Hair follicular keratinocyte (primary cell): Measurements from ENCODE around the genes ANKRD60, STX16, CTSZ and ATP5F1E.

GRCh38 chr20:58182747-58183235 lies 32.1 kb downstream of the C20orf85 start:
- RAMPAGE, long total RNA, result no peak

DNA sequence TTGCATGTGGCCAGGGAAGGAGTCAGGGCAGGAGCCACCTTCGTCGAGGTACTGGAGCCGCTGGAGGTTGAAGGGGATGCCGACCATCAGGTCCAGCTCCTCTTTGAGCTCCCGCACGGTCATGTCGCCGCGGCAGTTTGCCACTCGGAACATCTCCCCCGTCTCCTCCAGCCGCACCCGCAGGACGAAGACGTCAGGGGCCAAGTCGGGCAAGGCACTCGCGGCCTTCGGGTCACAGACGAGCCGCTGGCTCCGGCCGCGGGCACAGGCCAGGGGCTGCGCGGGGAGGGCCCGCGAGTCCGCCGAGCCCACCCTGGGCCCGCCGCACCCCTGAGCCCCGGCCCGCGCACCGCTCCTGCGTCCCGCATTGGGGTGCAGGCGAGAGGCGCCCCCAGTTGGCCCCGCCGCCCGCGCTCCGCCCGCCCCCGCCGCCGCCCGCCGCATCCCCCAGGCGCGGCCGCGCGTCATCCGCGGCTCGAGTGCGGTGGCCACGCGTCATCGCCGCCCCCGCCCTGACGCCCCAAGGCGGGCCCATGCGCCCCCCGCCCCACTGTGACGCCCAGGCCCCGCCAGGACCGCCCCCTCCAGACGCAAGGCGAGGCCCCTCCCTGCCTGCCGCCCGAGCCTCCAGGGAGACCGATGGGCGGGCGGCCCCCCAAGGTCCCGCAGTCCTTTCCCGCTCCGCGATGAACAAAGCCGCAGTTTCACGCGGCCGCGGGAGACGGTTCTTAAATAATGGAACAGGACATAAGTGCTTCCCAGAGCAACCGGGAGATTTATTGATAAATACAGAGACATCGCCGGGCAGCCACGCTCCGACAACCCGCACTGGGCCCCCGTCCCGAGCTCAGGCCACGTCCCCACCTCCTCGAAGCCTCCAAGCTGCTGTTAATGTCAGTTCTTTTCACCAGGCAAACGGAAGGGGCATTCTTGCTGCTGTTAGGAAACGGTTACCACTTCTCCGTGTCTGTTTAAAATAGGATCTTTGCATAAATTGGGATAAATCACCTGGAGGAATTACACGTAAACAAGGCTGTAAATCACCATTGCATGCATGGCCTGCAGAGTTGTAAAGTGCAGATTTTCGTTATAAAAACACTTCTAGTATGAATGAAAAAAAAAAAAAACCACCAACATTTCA lies at the start of gene ANKRD60:
TSS of gene ANKRD60 (minus strand) at position 468 of the 1,141 bp plus-strand sequence.
- RAMPAGE, long total RNA, result no peak

GRCh38 chr20:58627351-58627987 lies 23.6 kb upstream of the STX16 start:
- RAMPAGE, long total RNA, result no peak

GRCh38 chr20:58649903-58650139 lies 1.3 kb upstream of the STX16 start:
- RAMPAGE, long total RNA, result no peak

GRCh38 chr20:58650612-58651370 lies at the start of gene STX16:
STX16 (plus strand) TSS chr20:58651283.
- RAMPAGE, long total RNA, result no peak

DNA sequence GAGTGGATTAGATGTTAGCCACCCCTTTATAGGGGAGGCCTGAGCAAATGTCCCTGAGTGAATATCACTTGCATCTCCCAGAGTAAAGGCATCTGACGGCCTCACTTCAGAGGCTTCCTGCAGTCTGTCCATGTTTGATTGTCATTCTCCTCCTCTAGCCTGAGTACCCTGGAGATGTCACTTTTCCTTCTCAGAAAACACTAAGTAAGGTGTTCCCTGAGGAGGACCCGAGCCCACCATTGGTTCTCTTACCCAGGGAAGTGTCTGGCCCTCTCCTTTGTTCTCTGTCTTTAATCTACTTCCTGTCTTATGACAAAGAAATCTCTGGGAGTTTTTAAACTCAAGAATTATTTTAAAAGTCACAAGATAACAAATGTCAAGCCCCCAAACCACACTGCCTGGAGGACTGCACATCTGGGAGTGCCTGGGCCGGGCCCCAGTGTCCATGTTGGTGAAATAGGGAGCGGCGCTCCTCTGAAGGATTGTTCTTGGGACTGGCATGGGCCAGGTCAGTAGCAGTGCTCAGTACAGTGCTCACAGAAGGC lies 10.8 kb downstream of the STX16 start:
- RAMPAGE, long total RNA, result no peak

DNA sequence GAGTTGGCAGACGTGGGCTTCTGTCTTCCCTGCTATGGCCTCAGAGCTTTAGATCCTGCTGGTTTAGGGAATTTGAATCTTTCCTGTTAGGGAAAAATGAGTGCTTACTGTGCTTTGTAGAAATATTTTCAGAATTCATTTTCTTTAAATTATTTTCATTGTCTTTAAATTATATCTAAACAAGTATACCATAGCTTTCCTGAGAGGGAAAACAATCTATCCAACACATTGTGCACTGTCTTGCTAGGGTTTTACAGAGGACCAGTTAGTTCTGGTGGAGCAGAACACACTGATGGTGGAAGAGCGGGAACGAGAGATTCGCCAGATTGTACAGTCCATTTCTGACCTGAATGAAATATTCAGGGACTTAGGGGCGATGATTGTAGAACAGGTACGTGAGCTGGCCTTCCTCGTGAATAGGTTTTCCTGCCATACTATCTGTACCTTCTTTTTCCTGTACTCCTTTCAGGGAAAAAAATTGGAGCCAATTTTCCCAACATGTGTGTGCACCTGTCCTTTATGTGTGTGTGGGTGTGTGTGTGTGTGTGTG lies 19.9 kb downstream of the STX16 start:
- RAMPAGE, long total RNA, result no peak

GRCh38 chr20:58850742-58851230 lies 40.4 kb upstream of the GNAS start:
- RAMPAGE, long total RNA, result no peak

DNA sequence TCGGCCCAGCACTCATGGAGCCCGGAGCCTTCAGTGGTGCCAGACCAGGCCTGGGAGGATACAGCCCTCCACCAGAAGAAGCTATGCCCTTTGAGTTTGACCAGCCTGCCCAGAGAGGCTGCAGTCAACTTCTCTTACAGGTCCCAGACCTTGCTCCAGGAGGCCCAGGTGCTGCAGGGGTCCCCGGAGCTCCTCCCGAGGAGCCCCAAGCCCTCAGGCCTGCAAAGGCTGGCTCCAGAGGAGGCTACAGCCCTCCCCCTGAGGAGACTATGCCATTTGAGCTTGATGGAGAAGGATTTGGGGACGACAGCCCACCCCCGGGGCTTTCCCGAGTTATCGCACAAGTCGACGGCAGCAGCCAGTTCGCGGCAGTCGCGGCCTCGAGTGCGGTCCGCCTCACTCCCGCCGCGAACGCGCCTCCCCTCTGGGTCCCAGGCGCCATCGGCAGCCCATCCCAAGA lies 37.5 kb upstream of the GNAS start:
- RAMPAGE, long total RNA, result no peak

DNA sequence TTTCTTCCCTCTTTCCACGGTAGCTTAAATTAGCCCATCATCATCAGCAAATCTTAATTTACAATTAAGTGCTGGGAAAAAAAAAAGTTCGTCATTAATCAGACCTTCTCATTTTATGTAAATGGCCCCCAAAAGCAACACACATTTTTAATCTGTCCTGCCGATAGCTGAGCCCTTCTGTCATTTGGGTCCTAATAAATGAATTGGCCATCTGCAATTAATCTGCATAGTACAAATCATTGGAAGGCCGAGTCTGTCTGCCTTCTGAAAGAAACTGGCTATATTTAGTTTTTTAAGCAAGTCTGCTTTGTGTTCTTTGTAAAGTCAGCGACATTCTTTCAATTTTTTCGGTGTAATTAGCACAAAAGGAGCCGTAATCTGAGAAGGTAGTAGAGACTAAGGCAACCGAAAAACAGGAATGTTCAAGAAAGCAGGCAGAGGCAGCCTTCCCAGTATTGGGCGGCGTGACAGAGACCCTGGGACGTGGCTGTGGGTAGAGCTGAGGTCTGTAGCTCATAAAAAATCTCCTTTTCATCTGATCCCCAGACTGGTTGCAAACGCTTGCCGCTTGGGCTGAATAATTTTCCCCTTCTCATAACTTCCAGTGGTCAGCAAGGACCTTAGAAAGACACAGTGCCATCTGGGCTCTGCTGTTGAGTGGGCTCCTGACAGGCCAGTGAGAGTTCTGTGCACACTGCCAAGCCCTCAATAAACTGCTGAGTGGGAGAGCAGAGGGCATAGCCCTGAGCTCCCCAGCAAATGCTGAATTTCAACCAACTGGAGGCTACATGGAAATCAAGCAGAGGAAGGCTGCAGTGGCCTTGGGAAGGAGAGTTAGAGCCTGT lies 8.0 kb upstream of the GNAS start:
- RAMPAGE, long total RNA, result no peak

DNA sequence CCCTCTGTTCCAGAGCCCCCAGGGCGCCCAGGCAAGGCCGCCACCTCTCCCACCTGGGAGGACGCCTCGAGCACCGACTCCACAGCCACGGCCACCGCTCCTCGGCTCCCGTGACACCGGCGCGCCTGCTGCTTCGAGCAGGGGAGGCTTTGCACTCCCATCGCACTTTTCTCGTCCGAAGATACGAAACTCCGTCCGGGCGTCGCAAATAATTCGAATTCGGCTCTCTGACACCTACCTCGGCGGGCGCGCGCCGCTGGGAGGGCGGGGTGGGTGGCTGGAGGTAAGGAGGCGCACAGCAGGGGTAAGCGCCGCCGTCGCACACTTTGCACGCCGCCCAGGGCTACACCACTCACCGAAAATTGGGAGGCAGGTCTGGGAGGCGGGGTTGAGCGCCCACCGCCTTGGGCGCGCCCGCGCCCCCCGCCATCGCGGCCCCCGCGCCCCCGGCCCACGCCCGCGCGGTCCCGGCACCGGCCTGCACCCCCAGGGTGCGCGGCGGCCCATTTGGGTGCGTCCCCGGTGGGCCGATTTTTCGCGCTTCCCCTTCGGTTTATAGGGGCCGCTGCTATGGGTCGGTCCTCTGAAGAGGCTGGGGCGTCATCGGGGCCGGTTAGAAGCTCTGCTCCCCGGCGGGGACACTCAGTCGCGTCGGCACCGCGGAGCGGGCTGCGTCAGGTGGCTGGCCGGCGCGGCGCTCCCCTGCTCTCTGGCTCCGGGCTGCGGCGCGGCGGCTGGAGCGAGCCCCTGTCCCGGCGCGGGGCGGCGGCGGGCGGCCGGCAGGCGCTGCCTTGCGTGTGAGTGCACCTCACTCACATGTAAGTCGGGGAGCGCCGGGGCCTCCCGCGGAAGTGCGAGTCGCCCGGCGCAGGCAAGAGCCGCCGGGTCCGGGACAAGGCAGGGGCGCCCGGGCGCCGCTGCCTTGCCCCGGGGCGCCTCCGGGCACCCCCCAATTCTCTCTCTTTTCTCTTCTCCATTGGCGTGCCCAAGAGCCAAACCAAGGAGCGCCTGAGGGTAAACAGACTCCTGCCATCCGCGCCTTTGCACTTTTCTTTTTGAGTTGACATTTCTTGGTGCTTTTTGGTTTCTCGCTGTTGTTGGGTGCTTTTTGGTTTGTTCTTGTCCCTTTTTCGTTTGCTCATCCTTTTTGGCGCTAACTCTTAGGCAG lies 2.3 kb upstream of the GNAS start:
- RAMPAGE, long total RNA, result no peak

GRCh38 chr20:58897780-58898471 lies 6.7 kb downstream of the GNAS start:
- RAMPAGE, long total RNA, result no peak

- RAMPAGE, long total RNA, result no peak
These were observed 2.0 kb downstream of the CTSZ start for GRCh38 chr20:59004598-59005868.

GRCh38 chr20:59006563-59007655 lies at the start of gene CTSZ:
CTSZ (minus strand) TSS chr20:59007254.
- RAMPAGE, long total RNA, result no peak

DNA sequence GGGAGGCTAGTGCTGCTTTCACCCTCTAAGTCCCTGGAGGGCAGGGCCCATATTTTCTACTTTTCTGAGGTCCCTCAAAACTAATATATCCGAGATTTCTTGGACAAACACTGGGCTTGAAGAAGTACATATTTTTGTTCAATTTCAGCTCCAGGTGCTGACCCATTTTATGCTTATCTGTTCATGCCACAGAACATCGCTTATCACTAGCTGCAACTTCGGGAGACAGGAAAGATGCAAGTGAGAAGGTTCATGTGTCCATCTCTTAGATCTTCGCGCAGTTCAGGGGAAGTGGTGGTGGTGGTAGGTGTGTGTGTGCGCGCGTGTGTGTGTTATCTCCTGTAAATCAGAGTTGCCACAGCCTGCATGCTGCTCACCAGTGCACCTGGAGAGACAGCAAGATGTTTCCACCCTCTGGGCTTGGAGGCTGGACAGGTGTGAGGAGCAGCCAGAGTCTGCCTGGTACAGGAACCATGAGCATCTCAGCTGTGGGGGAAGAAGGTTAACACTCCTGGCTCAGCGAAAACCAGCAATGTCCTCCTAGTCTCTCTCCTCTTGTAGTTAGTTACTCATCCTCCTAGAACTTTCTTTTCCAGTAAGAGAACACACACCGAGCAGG lies 5.3 kb upstream of the TUBB1 start:
- RAMPAGE, long total RNA, result no peak

DNA sequence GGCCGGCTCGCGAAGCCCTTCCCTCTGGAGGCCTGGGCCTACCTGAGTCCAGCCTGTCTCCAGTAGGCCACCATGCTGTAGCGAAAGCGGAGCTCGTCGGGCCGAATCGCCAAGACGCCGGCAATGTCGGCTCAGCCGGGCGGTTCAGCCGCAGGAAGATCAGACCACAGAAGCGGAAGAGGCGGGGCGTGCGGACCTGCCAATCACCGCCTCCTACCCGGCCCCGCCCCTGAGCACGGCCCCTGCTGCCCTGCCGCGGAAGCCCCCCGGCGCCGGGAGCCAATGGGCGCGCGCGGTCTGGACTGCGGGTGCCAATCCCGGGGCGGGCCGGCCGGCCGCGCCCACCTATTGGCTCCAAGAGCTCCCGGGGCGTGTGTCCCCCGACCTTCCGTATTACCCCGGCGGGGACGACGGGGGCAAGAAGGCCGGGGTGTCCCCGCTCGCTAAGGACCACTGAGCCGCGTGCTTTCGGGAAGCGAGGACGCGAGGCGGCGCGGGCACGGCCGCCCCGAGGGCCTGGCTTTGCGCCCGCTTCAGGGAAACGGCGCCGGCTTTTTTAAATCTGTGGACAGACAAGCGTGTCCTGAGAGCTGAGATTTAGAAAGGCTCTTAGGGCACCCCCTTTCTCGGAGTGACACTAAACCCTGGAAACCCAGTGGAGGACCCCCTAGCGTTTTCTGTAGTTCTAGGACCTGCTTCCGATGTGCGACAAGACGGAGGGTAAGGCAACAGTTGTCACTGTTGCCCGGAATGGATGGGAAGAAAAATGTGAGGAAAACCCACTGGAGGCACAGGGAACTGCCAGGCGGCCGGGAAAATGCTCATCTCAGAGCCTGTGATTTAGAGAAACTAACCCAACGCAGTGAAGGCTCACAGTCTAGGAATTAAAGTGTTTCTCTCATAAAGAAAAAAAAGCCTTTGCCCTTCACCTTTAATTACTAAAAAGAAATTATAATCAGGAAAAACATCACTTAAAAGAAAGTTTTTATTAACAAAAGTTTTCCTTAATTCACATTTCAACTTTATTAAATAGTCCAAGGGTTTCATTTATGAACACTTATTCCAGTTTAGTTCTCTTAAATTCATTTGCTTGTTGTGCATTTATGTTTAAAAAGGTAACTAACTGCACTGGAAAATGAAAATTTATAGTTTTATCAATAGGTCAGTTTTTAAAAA lies at the start of gene ATP5F1E:
TSS of gene ATP5F1E (minus strand) at position 158 of the 1,176 bp plus-strand sequence.
- RAMPAGE, long total RNA, result start-site peak on the minus strand centred at position 140 of the sequence, 84 bp wide, 2,167 and 761 reads in 2 replicates

DNA sequence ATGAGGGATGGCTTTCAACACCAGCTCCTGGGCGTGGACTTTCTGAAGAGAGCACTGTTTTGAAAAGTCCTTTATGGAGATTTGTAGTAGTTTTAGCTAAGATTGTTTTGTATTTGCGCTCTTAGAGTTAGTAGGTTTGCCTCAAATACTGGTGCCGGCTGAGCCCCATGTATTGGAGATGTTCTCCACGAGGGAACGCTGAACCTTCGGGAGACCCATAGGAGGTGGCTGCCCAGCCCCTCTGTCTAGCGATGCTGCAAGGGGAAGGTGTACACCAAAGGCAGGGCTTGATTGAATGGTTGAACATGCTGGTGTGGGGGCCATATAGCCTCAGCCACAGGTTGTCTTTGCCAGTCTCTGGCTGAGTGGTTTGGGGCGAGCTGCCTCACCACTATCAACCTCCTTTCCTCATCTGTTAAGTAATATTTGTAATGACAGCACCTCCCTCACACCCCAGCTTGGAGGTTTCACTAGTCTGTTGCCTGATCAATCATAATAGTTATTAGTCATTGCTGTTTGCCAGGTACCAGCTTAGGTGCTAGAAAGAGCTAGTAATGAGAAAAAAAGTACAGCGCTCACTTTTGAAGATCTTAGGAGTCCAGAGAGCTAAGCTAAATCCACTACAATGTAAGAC lies 11.9 kb upstream of the ZNF831 start:
- RAMPAGE, long total RNA, result no peak

- RAMPAGE, long total RNA, result no peak
These were observed 128.6 kb downstream of the EDN3 start for GRCh38 chr20:59428798-59429707.

- RAMPAGE, long total RNA, result no peak
These were observed 112.6 kb downstream of the SYCP2 start for GRCh38 chr20:59820863-59821167.

DNA sequence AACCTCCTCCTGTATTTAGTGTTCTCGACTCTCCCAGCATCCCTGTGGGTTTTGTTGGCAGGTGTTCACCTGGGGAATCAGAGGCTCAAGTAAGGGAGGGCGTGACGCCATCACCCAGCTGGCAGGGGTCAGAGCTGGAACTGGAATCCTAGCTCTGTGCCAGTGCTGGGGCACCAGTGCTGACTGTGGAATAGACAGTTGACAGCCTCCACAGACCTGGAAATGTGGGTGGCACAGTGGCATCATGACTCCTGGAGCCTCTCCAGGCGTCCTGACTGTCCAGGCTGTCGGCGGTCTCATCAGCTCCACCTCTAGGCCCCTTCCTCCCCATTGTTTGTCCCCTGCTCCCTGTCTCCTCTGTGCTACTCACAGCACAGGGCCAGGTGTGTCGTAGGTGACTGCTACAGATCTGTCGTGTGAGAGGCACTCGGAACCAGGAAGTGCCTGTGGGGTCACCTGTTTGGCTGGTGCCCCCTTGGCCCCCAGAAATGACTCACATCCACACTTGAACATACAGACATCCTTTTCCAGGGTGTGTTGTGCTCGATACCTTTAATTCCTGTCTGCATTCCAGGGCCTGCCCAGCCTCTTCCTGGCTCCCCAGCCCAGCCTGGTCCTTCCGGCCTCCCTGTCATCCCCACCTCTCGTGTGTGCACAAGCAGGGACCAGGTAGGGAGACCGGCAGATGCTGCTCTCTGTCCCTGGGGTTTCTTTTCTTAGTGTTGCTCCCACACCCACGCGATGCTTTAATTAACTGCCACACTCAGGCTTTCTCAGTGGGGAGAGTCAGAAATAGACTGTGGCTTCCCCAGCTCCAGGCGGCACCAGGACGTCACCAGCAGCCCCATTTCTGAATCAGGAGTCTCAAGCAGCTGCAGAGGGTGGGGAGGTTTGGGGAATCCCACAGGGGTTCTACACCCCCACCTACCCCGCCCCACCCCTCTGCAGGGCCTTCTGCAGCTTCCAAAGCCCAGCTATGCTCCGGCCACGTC lies 102.4 kb downstream of the SYCP2 start:
- RAMPAGE, long total RNA, result no peak